UCH-1 (cell line): Measurements from ENCODE around the genes PAFAH1B1, OR1E2, TRPV3 and TRPV1.

DNA sequence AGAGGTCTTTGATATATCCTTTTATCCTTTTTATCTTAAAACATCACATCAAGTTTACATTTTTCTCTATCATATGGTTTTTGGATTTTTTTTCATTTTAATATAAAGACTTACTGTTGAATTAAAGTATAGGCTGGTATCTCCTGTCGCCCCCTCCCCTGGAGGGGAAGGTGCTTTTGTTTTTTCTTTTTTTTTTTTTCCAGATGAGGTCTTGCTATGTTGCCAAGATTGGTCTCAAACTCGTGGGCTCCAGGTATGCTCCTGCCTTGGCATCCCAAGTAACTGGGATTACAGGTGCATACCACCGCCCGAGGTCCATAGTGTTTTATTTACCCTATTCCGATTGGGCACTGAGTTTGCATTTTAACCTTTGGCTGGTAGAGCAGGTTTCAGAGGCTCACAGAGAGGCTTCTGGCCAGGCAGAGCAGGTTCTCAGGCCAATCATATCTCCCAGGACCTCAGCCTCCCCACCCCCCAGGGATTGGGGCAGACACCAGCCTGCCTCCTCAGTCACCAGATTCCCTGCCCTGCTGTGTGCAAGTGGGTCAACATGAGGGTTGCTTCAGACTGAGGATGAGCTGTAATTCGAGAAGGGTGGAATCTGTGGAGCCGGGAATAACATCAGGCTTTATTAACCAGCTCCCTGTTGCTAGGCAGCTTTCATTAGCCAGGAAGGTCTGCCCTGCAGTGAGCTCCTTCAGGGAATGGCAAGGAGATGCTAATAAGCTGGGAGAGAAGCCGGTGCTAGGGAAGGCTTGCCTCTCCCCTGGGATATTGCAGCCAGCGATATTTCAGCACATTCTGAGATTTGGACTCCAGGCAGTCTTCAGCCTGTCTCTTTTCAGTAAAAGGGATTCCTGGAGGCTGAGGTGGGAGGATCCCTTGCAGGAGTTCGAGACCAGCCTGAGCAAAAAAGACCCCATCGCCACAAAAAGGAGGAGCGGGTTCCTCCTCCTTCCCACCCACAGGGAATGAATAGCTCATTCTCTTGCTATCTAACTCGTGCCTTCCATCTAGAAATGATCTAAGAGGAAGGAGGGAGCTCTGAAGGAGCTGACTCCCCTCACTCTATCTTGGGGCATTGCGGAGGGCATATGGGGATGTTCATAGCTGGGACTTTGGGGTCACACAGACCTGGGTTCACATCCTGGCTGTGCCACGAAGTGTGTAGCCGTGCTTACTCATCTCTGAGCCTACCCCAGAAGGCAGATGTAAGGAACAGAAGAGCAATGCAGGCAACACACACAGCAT is 10.6 kb downstream of the SGSM2 start:
- RRBS: no CpG with 5 or more reads among the region's 16 CpGs

- RRBS: no CpG with 5 or more reads among the region's 6 CpGs
These were observed 18.9 kb downstream of the MNT start for GRCh38 chr17:2382055-2382365.

- RRBS: no CpG with 5 or more reads among the region's 13 CpGs
These were observed 5.0 kb downstream of the MNT start for GRCh38 chr17:2395802-2396349.

DNA sequence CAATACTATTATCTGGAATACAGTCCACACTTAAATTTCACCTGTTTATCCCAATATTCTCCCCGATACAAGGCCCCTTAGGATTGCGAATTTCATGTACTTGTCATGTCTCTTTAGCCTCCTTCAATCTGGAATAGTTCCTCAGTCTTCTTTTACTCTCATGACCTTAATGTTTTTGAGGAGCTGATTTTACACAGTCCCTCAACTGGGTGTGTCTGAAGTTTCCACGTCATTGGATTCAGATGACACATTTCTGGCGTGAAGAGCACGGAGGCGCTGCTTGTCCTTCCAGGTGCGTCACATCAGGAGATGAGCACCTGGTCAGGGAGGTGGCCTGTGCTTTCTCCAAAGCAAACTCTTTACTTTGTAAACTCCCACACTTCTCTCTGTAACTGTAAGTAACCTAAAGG is 52.4 kb upstream of the MNT start:
- RRBS: no CpG with 5 or more reads among the region's 7 CpGs

GRCh38 chr17:2593582-2594272 is at the start of gene PAFAH1B1:
Gene PAFAH1B1 (plus strand): TSS chr17:2593654.
- RRBS: 5% methylated on average over 26 of the region's 83 CpGs

- RRBS: no CpG with 5 or more reads among the region's 20 CpGs
These were observed 27.5 kb downstream of the CLUH start for GRCh38 chr17:2683628-2684801.

DNA sequence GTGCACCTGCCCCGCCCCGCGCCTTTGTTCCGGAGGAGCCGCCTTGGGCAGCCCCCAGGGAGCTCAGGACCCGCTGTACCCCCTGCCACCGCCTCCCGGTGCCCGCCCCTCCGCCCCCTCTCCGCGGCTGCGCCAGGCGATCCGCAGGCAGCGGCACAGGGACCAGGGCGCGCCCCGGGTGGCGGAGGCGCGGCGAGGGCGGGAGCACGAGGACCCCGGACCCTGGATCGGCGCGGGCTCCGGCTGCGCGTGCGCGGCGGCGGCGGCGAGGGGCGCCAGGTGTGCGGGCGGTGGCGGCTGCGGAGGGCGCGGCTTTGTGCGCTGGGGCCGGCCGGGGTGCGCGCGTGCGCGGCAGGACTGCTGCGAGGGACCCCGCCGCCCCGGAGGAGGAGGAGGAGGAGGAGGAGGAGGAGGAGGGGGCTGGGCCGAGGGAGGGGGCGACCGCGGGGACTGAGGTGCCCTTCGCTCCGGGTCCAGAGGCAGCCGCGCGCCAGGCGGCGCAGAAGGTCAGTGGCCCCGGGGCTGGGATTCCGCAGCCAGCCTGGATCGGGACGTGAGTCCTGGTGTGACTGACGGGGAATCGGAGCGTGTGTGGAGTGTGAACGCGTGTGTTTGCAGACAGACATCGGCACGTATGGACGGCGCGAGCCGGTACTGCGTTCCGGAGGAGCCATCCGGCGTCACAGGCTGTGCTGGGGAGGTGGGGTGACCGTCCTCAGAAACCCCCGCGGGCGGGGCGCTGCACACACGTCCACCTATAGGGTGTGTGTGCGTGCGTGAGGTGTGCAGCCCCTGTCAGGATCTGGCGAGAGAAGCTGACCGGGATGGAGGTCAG is 19.6 kb upstream of the RAP1GAP2 start:
- RRBS: 4% methylated on average over 46 of the region's 97 CpGs

DNA sequence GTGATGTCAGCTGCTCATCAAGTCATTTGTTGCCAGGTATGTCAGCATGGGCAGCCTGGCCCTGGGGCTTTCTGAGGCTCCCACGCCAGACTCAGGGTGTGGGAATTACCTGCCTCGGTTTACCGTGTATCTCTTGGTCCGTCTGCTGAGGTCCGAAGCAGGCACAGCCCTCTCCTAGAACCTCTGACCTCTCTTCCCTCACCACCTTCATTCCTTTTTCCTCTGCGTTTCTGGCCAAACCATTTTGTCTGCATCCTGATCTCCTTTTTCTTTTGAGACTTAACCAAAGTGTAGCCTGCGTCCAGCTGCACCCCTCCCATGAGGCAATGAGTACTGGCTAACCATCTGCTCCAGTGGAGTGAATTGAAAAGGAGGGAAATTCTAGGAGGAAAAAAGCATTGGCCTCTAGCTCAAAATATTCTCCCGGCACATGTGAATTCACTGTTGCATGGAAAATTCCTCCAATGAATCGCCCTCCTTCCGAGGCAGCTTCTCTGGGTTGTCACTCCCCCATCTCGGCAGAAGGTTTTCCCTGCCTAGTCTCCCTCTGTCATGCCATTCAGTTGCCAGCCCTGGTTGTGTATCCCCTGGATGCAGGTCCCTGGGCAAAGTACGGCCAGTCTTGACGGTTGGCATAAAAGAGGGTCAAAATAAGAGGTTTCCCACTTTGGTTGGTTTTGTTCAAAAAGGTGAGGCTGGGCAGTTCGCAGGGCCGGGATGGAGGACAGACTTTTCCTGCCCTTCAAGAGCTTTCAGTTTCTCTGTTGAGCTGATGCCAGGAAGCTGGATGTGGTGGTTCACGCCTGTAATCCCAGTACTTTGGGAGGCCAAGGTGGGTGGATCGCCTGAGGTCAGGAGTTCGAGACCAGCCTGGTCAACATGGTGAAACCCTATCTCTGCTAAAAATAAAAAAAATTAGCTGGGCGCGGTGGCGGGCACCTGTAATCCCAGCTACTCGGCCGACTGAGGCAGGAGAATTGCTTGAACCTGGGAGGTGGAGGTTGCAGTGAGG is 5.7 kb downstream of the RAP1GAP2 start:
- RRBS: no CpG with 5 or more reads among the region's 23 CpGs

- RRBS: no CpG with 5 or more reads among the region's 9 CpGs
These were observed 16.0 kb downstream of the RAP1GAP2 start for GRCh38 chr17:2812167-2812737.

GRCh38 chr17:2854327-2854743 is 58.1 kb downstream of the RAP1GAP2 start:
- RRBS: 3% methylated on average over 6 of the region's 26 CpGs

GRCh38 chr17:2865138-2865681 is 69.0 kb downstream of the RAP1GAP2 start:
- RRBS: no CpG with 5 or more reads among the region's 5 CpGs

DNA sequence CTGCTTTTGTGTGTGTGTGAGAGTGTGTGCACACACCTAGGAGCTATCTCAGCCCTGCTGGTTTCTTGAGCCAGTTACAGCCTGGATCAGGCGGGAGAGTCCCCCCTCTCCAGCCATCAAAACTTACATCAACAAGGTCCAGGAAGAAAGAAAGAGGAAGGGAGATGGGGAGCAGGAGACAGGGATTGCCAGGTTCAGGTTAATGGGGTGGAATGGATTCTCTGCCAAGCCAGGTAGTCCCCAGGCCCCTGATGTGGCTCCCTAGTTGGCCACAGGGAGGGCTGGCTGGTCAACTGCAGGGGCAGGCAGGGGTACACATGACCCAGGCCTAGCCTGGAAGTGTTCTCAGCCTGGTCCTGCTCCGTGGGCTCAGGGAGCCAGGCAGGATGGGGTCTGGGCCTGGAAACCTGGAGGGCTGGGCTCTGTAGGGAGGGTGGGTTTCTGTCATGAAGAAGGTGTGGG is 107.3 kb downstream of the RAP1GAP2 start:
- RRBS: no CpG with 5 or more reads among the region's 2 CpGs

DNA sequence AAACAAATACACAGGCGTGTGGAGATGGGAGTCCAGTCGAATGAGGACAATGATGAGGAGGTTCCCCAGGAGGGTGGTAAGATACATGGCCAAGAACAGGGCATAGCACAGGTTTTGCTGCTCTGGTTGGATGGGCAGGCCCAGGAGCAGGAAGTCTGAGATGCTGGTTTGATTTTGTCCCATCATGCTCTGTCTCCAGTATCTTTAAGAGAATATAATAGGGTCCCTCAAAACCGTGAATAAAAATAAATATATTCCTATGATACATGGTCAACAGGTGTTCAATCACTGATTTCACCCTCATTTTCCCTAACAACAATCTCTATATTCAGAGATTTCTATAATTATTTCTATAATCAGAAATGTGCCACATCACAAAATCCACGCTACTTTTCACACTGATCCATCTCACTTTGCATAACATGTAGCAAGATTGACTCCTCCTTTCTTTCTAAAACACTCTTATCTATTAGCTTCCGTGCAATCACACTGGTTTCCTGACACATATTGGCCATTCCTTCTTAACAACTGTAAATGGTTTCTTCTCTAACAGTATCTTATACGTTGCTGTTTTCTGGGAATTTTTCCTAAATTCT is at the start of gene OR1E2:
Gene OR1E2, minus strand, starts transcription at position 186 of the 596 bp plus-strand sequence.
- RRBS: no CpG with 5 or more reads among the region's 6 CpGs

GRCh38 chr17:3474082-3474714 is 1.6 kb upstream of the ASPA start:
- RRBS: no CpG with 5 or more reads among the region's 3 CpGs

DNA sequence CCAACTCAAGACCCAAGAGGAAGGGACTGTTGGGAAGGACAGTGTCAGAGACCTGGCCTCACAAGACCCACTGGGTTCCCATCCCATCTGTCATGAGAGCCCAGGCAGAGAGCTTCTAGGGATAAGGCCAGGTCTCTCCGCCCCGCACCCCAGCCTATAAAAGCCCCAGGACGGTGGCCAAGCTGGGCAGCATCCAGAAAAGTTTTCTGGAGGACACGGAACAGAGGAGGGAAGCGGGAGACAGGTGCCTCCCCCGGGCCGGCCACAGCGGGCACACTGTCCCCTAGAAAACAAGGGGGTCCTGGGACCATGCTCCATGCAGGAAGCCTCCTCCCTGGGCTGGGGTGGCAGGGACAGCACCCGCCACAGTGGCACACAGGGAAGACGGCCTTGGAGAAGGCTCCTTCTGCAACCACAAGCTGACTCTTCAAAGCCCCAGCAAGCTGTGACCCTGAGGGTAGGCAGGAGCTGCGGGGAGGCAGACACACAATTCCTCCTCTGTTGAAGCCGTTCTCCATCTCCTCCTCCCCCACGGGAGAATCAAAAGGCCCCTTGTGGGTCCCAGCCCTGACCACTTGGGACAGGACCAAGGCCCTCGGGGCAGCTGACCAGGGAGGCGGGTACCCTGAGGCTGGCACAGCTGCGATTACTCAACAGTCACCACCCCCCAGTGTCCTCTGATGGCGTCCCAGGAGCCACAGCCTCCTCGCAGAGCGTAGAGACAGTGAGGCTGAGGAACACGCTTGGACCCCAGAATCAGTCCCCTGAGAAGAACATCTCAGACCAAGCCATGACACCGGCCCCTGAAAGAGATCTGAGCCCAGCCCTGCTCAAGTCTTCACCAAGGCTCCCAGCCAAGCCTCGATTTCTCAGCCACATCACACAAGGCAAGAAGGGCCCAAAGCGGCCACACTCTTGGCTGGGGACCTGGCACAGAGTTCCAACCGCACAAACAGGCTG is 26.1 kb downstream of the TRPV3 start:
- RRBS: no CpG with 5 or more reads among the region's 24 CpGs

GRCh38 chr17:3557679-3558171 is at the start of gene TRPV3:
Gene TRPV3 (minus strand): TSS chr17:3557812.
- RRBS: no CpG with 5 or more reads among the region's 17 CpGs

GRCh38 chr17:3609252-3609475 is at the start of gene TRPV1:
Gene TRPV1 (minus strand): TSS chr17:3609411.
- RRBS: no CpG with 5 or more reads among the region's 4 CpGs

DNA sequence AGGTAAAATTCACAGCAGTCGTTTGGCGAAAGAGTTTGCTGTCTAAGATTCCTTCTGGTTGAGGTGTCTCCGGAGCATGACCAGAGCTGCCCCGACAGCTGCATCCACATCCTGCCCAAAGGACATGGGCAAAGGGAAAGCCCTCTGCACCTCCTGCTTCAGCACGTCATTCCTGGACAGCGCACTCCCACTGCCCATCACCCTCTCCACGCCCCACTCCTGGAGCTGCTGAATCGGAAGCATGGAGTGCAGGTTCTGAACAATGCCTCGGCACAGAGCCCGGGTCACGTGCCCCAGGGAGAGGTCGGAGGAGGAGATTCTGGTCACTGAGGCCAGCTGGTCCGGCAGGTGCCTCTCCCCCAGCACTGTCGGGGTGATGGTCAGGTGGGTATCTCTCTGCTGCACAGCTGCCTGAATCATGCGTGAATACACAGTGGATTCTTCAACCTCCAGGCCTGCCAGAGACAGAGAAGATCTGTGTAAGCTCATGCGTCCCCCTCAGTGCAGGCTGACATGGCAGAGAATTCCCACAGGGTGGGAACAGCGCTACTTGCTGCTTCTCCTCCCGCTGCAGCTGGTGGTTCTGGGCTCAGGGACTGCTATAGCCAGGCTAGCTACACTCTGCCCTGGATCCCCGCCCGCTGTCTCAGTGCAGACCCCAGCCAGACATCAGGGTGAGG is 1.4 kb upstream of the TRPV1 start:
- RRBS: 79% methylated on average over 4 of the region's 20 CpGs

GRCh38 chr17:3647119-3647678 is 10.6 kb downstream of the CTNS start:
- RRBS: no CpG with 5 or more reads among the region's 19 CpGs

- RRBS: 3% methylated on average over 16 of the region's 23 CpGs
These were observed 285 bp downstream of the CAMKK1 start for GRCh38 chr17:3892679-3892856.